Melanocyte of skin (primary cell): ENCODE data around the genes ARMC2 and AK9.

DNA sequence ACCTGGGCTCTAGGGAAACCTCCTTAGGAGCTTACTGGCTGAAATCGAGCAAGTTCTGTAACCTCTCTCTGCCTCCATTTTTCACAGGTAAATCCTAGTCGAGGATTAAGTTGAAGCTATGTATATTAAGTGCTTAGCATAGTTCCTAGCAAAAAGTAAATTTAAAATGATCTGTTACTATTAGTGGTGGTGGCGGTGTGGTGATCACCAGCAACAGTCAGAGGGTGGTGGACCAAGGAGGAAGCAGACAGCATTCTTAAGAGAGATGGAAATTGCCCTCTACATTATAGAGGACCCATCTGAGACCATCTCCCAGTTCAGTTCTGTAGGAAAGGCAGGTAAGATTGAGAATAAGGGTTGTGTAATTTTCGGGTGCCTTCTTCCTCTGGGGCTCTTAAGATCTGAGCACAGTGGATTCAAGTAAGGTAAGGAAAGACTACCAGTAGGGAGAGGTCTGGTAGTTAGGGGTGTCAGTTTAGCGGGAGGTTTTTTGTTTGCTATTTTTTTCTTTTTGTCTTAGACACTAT is 68.3 kb downstream of the FOXO3 start:
- CAGE, long polyA plus RNA, 2 experiments = no peak in any of the 2 experiments

GRCh38 chr6:108636266-108636950 is 75.7 kb downstream of the FOXO3 start:
- CAGE, long polyA plus RNA, 2 experiments = no peak in any of the 2 experiments

GRCh38 chr6:108673374-108673910 is 112.7 kb downstream of the FOXO3 start:
- CAGE, long polyA plus RNA, 2 experiments = no peak in any of the 2 experiments

GRCh38 chr6:108685957-108686425 is 125.3 kb downstream of the FOXO3 start:
- CAGE, long polyA plus RNA, 2 experiments = no peak in any of the 2 experiments

DNA sequence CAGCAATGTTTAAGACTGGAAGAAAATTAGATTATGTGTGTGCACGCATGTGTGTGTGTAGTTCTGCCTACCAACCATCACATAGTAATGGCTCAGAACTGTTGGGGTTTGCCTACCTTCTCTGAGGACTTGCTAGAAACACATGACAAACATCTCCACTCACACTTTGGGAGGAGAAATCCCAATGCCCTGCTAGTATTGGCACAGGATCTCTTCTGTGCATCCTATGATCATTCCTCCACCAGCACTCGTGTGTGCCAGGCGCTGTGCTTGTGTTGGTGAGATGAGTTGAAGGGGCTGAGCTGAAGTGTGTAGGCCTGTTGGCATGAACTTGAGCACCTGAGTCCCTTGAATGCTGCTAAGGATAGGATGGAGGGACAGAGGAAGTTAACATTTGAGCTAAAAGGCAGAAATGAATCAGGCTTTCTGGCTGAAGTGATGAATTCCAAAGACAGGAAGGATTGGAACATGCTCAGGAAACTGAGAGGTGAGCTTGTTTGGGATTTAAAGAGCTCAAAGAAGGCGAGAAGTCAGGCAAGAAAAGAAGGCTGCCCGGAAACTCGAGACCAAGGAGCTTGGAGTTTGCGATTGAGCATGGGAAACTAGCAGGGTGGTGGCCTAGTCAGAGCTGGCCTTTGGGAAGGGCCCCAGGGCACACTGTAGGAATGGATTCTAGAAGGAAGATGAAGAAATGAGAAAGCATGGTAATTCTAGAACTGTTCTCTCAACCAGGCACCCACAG is 125.9 kb downstream of the FOXO3 start:
- CAGE, long polyA plus RNA, 2 experiments = no peak in any of the 2 experiments

GRCh38 chr6:108847897-108849106 is at the start of gene ARMC2:
Gene ARMC2 (plus strand): TSS chr6:108848422.
- CAGE, long polyA plus RNA, 2 experiments = no peak in any of the 2 experiments

DNA sequence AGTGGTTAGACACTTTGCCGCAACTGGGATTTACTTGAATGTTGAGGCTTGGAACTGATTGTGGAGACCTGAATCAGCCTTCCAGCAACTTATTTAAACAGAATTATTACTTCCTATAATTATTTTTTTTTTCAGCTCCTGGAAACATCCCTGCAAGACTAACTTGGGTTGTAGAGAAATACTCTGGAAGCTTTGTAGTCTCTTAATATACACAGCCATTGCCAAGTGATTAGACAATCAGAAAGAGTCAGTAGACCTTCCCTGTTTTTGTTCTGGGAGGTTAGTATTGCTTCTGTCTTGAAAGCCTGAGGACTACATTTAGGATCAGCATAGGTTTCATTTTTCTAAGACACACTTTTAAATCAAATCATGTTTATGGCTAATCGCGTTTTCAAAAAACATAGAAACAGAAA is 94.3 kb downstream of the ARMC2 start:
- CAGE, long polyA plus RNA, 2 experiments = no peak in any of the 2 experiments

GRCh38 chr6:109023034-109023954 is 71.4 kb downstream of the SESN1 start:
- CAGE, long polyA plus RNA, 2 experiments = no peak in any of the 2 experiments

- CAGE, long polyA plus RNA, 2 experiments = no peak in any of the 2 experiments
These were observed 141.4 kb downstream of the CEP57L1 start for GRCh38 chr6:109236349-109237522.

- CAGE, long polyA plus RNA, 2 experiments = no peak in any of the 2 experiments
These were observed 86.8 kb downstream of the CD164 start for GRCh38 chr6:109295456-109295951.

DNA sequence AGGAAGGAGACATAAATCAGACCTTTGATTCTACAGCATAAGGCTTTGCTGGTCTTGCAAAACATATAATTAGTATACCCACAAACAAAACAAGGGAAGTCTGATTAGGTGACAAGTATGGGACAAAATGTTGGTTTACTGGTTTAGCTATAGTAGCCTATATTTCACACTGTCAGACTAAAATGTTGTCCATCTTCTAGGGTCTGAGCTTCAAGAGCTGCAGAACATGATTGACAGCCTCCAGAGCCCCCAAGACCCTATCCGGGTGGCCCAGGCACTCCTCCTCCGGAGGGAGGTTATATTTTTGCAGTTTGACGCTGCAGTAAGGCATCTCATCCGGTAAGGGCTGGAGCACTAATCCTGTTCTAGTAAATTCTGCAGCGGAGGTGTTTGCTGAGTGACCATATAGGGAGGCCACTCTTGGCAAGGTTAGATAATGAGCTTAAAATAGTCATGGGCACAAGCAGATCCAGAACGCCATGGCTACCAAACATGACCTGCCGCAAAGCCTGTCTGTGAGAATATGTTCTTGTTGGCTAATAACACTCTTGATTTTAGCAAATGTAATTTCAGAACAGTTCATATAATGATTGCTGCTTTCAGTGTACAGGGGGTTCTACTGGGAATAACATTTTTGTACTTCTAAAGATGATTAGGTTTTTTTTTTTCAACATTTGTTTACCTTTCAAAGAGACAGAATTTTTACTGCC is 82.1 kb downstream of the CD164 start:
- CAGE, long polyA plus RNA, 2 experiments = no peak in any of the 2 experiments

DNA sequence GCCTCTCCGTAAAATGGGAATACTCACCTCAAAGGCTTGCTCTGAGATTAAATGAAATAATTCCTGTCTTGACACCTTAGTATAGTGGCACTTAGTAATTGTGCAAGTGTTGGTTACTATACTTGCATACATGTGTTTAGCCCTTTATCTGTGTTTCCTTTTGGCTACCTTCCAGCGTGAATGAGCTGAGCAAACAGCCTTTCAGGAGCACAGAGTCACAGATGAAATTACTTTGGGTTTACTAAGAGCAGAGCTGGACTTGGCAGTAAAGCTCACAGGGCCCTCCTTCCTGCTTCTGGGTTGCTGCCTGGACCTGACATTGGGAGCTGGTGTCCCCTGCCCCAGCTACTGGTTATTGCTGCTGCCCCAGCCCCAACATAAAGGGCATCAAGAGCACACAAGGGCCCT is 32.7 kb downstream of the CD164 start:
- CAGE, long polyA plus RNA, 2 experiments = no peak in any of the 2 experiments

DNA sequence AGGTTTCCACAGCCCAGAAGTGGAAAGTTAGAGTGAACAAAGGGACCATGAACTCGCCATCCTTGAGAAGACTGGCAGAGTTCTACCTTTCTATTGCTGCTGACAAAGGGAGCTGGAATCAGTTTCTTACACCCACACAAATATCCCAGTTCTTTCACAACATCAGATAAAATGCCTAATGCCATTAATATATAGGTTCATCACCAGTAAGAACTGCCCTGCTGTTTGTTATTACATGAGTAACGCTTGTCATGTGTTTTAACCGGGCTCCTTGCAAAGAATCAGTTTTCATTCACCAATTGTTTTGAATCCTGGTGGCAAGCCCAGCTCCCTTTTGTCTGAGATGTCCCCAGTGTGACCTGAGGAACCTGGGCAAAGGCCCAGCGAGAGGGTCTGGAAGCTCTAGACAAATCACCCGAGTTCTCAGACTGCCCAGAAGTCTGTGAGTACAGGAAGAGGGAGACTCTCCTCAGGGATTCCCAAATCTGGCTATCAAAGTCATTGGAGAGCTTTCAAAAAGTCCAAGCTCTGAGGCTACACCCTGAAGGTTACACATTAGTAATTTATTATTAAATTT is 7.5 kb upstream of the CD164 start:
- CAGE, long polyA plus RNA, 2 experiments = no peak in any of the 2 experiments

DNA sequence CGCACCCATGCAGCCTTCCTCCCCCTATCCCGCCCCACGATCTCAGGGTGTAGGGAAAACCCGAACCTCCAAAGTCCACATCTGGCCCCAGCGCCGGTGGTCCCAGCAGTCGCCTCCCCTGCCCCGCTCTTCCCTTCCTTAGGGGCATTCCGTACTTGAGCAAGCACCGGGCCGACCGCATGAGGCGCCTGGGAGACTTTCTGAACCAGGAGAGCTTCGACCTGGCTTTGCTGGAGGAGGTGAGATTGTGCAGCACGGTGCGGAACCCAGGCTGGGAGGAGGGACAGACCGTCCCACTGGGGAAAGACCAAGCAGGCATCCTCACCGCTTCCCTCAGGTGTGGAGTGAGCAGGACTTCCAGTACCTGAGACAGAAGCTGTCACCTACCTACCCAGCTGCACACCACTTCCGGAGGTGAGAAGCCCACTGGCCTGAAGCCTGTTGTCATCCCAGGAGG is 719 bp downstream of the SMPD2 start:
- CAGE, long polyA plus RNA, 2 experiments = no peak in any of the 2 experiments

- CAGE, long polyA plus RNA, 2 experiments = no peak in any of the 2 experiments
These were observed 2.7 kb downstream of the SMPD2 start for GRCh38 chr6:109443054-109443880.

GRCh38 chr6:109453812-109455007 is 1.4 kb downstream of the MICAL1 start:
- CAGE, long polyA plus RNA, 2 experiments = no peak in any of the 2 experiments

DNA sequence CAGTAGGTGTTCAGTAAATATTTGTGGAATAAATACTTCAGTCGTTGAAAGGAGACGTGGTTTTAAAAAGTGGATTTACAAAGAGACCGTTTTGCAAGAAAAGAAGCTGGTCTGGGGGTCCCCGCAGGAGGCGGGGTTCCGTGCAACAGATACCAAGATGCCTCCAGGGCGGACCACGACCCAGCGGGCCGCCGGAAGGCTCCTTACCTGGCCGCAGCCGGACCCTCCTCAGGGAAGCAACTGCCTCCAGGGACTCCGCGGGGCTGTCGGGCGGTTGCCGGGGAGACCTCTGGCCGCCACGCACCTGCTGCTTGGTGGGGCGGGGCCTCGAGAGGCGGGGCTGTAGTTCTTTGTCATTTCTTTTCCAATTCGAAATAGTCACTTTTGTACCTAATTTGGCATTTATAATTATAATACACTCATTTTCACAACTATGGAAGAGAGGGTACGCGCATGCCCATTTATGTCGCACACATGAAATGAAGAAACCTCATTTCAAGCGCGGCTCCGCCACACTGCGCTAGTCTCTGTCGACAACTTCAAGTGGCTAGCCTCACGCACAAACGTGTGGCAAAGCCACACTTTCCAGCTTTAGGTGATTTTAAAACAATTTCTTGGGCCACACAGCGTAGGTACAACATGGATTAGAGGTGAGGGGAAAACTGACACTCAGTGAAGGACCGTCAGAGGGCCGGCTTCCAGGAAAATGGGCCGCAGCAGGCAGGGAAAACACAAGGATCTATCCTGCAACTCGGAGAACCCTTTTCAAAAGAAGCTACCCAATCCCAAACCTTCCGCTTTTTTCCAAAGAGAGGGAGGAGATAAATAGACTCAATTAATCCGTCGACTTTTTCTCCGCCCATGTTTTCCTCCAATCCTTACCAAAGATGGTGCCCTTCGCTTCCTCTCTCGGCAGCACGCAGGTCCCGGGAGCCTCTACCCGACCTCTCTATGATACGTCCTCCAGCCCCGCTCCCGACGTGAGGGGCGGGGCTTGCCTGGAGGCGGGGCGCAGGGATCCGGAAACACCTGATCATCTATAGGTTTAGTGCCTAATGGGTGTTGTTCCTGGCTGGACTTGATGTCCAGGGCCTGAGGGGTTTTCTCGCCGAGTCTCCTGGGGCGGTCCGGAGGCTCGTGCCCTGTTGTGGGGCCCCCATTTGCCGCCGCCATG is at the start of gene AK9:
AK9 (minus strand) TSS at position 938 of the 1,174 bp plus-strand sequence.
- CAGE, long polyA plus RNA, 2 experiments = start-site peak on the minus strand in 2 of 2 experiments, centred at positions 922 to 924 of the sequence, 7 to 134 reads per replicate

DNA sequence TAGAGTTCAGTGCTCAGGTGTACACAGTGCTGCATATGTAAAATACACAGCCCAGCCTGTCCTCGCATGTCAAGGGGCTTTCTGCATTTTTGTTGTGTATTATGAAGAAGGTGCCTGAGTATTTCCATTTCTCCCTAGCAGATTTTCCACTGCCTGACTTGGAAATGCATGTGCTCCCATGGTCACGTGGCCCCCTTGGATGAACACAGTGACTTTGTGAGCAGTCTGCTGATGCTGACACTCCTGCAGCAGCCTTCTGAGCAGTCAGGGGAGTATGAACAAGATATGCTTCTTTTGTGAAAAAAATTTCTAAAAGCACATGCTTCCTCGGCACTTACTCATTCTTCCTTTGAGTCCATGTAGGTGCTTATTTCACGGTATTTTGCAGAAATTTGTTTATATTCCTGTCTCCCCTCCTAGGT is 108.3 kb upstream of the GPR6 start:
- CAGE, long polyA plus RNA, 2 experiments = no peak in any of the 2 experiments

- CAGE, long polyA plus RNA, 2 experiments = no peak in any of the 2 experiments
These were observed 83.8 kb upstream of the GPR6 start for GRCh38 chr6:109894162-109894830.

DNA sequence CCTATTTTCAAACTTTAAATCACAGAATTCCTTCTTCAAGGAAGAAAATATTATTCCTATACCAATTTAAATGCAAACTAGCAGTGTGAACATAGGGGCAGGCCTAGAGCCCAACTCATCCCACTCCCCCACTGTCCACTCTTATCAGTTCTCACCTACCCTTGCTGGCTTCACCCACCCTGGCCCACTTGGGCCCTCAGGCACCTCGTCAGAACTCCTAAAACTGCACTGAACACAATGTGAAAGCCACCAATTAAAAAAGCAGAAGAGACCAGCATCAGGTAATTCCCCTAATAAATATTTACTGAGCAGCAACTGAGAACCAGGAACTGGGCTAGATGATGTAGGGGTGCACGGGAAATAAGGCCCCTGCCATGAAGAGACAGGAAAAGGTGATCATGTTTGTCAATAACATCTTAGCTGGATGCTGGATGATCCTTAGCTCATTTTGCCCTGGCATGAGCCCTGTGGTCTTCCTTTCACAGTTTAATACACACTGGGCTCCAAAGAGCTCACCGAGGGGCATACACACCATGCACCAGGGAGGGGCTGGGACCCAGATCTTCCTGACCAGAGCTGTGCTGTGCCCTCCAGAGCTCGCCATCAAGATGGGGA is 113.4 kb upstream of the SLC22A16 start:
- CAGE, long polyA plus RNA, 2 experiments = no peak in any of the 2 experiments